Mesenchymal stem cell of the bone marrow (primary cell): ENCODE data around the genes SLC13A2 and PROCA1.

- CAGE, long polyA plus RNA, result no peak
Observed at GRCh38 chr17:27805279-27805956, 5.1 kb upstream of the NOS2 start.

GRCh38 chr17:27985313-27985672 lies 57.2 kb upstream of the NLK start:
- CAGE, long polyA plus RNA, result no peak

GRCh38 chr17:28190942-28191312 lies 128.1 kb upstream of the TMEM97 start:
- CAGE, long polyA plus RNA, result no peak

GRCh38 chr17:28229802-28230426 lies 89.1 kb upstream of the TMEM97 start:
- CAGE, long polyA plus RNA, result no peak

DNA sequence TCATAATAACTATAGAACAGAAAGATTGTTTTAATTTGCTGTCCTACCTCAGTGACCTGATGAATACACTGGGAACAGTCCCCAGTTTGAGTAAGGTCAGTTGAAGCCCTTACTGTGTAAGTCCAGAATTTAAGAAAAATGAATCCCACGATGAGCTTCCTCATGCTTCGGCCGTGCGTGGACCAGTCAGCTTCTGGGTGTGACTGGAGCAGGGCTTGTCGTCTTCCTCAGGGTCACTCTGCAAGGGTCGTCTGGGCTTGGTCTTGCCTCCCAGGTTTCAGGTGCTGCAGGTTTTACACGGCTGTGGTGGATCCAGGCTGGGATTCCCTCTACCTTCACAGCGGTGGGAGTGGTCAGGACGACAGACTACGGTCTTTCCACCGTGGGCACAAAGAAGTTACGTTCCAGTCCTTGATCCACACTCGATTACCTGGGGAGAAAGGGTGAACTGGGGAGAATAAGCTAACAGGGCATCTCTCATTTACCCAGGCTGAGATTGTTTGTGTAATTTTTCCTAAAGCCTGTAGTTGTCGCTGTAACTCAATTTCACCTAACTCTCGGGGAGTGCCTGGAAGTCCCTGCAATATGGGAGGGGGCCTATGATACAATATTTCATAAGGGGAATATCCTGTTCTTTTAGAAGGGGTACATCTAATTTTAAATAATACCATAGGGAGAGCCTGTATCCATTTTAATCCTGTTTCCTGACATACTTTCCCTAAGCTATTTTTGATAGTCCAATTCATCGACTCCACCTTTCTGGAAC lies 85.9 kb upstream of the TMEM97 start:
- CAGE, long polyA plus RNA, result no peak

- CAGE, long polyA plus RNA, result no peak
Observed at GRCh38 chr17:28233679-28234570, 85.1 kb upstream of the TMEM97 start.

GRCh38 chr17:28242876-28243329 lies 76.1 kb upstream of the TMEM97 start:
- CAGE, long polyA plus RNA, result no peak

- CAGE, long polyA plus RNA, result no peak
Observed at GRCh38 chr17:28333831-28334687, 1.2 kb downstream of the IFT20 start.

GRCh38 chr17:28344341-28344901 lies 8.9 kb downstream of the TNFAIP1 start:
- CAGE, long polyA plus RNA, result no peak

DNA sequence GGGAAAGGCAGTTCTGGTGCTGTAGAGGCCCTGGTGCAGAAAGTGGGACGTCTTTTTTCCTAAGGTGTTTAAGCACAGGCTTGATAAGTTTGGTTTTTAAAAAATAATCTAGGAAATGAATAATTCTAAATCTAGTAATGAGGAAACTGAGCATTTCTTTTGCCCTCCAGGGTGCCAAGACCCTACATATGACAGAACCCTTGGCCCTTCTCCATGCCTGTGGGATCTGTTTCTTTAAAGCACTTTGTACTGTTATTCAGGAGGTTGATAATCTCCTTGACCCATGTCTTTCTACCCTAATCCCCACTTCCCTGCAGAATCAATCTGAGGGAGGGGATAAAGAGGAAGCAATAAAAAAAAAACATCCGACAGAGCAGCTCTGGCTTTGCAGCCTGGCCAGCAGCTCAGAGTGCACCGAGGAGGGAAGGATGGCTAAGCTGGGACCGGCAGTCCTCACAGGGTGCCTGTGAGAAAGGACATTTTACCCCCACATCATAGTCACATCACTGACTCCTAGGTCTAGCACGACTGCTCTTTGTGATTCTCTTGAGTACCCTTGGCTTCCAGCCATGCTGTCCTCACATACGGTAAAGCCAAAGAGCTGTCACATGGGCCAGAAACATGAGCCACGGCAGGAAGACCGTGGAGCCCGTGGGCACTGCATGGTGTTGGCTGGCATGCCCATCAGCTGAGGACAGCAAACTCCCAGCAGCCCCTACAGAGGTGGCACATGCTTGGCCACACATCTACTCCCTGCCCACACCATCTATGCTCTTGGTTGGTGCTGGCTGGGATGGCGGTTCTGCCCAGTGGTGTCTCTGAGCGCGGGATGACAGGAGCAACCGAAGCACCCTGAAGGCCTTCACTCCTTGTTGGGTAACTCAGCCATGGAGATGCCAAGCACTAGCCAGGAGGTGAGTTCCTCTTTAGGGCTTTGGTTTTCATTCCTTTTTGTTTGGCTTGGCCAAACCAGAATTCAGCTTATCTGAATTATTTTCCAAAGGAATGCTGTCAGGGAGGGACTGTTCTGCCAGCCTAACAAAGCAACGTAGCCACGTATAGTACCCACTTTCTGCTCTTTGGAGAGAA lies 9.7 kb downstream of the TNFAIP1 start:
- CAGE, long polyA plus RNA, result no peak

DNA sequence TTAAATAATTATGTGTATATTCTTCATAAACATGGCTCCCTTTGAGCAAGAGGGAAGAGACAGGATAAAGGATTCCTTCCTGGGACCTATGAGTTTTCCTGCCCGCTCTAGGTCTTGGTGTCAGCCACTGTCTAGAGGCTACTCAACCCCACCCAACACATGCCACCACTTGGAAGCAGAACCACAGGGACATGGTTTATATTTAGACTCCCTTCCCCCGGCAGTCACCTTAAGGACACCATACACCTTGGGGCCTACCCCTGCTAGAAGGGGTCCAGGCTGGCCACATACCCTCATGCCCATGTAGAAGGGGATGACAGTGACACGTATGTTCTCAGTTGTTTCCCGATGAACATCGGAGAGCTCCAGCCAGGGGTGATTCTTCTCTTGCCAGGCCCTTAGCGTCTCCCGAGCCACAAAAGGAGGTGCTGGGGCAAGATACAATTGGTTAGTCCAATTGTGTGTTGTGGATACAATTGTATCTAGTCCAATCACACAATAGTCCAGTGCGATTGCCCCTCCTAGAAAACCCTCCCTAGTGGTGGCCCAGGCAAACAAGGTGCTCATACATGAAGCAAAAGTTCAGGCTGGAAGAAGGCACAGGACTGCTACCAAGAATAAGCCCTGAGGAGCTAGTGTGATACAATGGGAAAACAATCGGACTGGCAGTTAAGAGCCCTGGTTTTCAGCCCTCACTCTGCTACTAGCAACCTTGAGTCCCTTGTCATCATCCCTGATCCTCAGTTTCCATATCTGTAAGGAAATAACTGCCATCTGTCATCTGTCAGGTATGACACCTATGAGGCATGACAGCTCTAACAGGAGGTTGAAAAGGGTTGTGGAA lies 5.7 kb downstream of the POLDIP2 start:
- CAGE, long polyA plus RNA, result no peak

DNA sequence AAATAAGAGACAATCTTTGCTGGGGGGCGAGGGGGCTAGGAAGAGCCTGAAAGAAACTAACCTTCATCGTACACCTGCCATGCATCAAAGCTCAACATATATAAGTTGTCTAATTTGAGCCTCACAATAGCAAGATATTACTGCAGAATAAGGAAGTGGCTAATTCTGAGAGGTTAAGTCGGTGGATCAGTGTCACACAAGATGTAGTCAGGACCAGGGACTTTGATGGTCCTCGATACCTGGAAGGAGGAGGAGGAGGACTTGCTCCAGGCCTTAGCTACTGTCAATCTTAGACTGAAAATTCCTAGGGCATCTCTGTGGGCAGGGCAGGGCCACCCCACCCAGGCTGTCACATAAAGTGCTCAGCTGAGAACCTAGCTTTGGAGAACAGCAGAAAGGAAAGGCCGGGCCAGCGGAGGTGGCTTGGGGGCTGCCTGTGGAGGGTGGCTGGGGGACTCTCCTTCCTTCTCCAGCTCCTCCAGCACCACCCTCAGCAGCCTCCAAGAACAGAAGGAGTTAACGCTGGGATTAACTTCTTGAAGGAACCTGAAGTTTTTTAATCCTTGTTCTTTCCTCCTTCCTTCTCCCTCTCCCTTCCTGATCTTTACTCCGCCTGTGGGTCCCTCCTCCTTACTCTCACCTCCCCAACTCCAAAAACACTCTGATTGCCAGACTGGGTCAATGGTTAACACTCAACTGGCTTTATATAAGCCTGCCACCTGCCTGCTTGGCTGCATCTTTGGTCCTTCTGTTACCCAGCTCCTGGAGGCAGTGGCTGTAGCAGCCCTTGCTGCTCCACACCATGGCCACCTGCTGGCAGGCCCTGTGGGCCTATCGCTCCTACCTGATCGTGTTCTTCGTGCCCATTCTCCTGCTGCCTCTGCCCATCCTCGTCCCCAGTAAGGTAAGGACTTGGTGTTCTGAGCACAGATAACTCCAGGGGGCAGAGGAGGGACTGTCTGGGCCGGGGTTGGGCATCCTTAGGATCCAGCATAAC lies at the start of gene SLC13A2:
Gene SLC13A2 (plus strand): TSS at position 734 of the 997 bp plus-strand sequence.
- CAGE, long polyA plus RNA, result no peak

GRCh38 chr17:28572102-28572659 lies 857 bp upstream of the PIGS start:
- CAGE, long polyA plus RNA, result no peak

- CAGE, long polyA plus RNA, result no peak
Observed at GRCh38 chr17:28577509-28578669, 1.2 kb upstream of the ALDOC start.

GRCh38 chr17:28614634-28615494 lies 879 bp upstream of the RSKR start:
- CAGE, long polyA plus RNA, result no peak

- CAGE, long polyA plus RNA, result no peak
Observed at GRCh38 chr17:28615756-28616949, 2.2 kb upstream of the RSKR start.

DNA sequence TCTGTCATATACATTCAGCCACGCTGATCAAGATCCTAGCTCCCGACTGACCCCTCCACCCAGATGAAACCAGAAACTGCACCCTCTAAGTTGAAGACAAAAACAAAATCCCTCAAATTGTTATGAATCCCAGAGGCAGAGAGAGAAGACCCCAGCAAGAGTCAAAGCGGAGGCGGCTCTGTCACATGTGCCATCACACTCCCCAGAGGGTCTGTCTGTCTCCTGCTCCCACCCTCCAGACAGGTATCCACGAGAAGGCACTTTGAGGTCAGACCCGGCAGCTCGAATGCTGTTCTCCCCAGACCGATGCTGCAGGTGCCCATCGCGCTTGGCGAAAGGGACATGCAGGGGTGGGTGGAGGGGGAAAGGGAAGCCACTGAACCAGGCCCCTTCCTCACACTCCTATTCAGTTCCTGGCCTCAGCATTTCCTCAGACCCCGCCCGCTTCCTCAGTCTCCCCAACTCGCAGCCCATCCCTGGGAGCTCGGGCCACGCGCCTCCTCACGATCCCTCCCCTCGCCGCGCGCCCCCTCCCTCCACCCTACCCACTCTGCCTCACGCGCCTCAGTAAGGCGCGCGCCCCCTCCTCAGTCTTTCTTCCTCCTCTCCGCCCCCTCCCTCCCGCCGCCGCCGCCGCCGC lies 511 bp downstream of the BLTP2 start:
- CAGE, long polyA plus RNA, result no peak

DNA sequence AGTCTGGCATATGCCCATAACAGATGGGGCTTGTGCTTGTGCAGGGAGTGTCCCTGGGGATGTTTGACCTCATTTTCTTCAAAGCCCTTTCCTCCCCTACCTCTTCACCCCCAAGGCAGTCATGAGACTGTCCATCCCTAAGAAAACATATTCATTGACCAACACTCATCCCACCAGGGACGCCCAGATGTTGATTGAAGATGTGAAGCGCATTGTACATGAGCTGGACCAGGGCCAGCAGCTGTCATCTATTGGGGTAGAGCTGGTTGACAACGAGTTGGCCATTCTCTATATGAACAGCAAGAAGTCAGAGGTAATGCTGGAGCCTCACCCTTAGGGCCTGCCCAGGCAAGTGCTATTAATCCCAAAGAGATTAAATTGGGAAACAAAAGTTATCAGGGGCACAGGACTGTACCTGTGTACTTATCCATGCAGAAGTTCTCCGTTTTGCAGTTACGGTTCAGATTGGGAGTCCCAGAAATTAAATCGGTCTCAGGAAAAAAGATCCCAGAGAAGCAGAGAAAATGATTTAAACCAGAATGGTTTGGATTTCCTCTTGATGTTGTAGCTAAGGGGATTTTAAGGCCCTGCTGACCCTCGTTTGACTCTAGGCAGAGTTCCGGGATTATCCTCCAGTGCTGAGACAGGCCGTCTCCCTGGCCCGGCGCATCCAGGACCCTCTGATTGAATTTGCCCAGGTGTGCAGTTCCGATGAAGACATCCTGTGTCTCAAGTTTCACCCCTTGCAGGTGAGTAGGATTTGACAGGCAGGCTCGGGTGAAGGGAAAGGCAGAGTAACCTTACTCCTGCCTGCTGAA lies 24.7 kb downstream of the SUPT6H start:
- CAGE, long polyA plus RNA, result no peak

DNA sequence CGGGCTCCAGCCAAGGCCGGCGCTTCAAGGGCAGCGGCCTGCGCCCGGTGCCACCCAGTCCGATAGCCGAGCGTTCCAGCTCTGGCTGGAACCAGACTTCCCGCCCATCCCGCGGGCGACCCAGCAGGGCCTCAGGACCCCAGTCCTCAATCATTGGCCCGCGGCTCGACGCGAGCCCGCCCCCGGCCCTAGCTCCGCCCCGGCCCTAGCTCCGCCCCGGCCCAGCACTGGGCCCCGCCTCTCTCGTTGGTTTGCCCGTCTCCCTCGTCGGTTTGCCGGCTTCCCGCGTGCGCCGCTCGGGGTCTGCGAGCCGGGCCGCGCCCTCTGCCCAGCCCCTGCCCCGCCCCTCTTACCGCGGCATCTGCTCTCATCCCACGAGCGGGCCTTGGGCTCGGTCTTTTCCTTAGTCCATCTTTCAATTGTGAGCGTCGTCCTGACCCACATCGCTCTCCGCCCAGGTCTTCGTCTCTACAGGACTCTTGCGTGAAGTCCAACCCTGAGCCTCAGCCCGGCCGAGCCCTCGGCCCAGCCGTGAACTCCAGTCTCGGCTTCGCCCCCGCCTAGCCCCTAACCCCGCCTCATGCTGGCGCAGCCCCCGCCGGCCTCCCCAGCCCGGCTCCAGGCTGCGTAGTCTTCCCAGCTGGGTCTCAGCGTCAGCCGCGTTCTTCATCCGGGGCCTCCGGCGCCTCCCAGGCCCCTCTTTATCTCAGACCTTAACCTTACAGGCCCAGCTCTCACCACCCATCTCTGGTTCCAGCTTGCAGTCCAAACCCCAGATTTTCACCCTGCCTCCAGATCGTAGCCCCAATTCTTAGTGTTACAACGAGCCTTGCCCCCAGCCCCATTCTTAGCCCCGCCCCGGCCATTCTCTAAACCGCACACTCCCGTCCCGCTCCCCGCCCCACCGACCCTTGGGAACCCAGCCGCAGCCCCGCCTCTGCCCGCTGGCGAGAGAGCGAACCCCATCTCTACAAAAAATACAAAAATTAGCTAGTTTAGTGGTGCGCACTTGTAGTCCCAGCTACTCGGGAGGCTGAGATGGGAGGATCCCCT lies at the start of gene PROCA1:
Gene PROCA1 (minus strand): TSS at position 672 of the 1,053 bp plus-strand sequence.
- CAGE, long polyA plus RNA, result no peak

- CAGE, long polyA plus RNA, result no peak
Observed at GRCh38 chr17:28724004-28724484, 2.0 kb downstream of the TLCD1 start.